Tongue (tissue), 2 donors: ENCODE data around the genes S100A13, RPS27 and CHRNB2.

DNA sequence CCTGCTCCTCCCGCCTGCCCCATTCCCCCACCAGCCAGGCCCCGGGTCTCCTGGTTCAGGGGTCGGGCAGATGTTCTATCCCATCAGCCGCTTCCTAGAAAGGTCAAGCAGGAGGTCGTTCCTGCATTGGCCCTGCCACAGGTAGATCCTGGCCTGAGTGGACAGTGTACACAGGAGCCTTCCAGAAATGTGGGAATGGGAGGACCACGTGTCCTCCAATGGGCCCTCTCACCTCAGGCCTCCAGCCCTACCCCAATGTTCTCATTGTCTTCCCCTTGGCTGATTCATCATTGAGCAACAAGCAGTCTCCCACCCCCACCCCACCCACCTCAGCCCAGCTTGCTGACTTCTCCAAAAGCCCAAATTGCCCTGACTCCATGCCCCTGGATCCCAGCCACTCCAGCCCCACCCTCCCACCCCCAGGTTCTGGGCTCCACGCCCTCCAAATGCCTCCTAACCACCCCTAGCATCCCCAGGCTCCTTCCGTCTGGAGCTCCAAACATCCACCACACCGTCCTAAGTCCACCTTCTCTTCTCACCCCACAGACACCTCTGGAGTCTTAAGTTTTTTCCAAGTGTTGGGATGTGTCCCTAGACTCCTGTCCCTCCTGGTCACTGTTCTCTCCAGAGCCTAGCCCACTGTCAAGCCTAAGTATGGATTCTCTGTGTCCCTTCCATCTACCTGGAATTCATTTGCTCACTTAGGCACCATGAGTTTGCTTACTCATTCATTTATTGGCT, 1.9 kb downstream of the S100A16 start:
- RAMPAGE, long total RNA: no peak

DNA sequence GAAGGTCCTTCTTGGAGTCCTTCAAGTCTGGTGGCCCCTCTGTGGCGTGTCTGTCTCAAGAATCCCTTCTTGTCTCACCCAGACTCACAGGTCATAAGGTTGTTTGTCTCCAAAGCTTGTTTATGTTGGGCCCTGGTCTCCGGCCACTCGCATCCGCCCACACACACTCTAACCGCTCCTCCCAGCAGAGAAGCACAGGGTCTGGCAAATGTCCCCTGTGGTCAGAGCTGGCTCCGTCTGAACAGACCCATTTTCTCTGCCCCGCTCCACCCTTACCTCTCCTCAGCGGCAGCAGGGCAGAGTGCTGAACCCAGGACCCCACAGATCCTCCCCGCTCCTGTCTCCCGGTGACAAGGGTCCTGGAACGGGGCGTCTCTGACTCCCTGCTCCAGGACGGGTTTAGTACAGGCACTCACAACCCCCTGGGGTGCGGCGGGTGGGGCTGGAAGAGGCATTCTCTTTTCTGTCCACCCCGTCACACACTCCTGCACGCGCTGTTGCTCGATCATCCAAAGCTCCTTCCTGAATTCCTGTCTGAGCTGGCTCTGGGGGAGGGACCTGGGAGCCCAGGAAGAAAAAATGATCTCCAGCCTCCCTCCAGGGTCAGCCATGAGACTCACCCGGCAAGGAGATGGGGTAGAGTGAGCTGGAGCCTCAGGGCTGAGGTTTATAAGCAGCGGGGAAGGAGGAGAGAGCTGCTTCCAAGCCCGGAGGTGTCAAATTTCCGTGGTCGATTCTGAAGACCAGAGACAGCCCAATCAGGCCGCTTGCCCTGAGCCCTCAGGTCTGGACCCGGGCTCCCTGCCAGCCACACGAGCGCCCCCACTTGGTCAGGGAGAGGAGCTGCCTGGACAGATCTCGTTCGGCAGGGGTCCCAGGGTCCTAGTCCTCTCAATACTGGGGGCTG, at the start of gene S100A13:
Gene S100A13, minus strand, starts transcription at position 643 of the 907 bp plus-strand sequence.
- RAMPAGE, long total RNA: start-site peak on the minus strand centred at position 685 of the sequence, 95 bp wide, 458 and 26 reads in 2 replicates

DNA sequence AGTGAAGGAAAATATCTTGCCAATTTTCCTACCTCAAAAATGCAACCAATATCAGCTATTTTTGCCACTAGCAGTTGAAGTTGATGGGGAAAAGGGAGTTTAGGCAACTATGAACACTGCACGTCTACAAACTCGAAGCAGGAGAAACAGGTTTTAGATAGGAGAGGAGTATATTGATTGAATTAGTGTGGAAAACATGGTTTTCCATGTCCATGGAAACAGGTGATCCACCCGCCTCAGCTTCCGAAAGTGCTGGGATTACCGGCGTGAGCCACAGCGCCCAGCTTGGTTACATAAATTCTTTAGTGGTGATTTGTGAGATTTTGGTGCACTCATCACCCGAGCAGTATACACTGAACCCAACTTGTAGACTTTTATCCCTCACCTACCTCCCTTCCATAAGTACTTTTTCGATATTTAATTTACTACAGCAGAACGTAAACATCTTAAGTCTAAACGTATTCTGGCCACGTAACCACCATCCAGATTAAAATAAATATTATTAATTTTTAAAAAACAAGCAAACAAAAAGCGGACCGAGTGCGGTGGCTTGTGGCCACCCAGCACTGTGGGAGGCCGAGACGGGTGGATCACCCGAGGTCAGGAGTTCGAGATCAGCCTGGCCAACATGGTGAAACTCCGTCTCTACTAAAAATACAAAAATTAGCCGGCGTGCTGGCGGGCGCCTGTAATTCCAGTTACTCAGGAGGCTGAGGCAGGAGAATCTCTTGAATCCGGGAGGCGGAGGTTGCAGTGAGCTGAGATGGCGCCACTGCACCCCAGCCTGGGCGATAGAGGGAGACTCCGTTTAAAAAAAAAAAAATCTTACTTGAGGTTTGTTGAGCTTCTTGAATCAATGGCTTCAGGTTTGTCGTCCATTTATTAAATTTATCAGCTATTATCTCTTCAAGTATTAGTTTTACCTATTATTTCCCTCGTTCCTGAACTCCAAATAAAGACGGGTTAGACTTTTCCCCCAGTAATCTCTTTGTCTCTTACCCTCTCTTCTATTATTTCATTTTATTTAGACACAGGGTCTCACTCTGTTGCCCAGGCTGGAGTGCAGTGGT, 913 bp upstream of the ILF2 start:
- RAMPAGE, long total RNA: no peak

DNA sequence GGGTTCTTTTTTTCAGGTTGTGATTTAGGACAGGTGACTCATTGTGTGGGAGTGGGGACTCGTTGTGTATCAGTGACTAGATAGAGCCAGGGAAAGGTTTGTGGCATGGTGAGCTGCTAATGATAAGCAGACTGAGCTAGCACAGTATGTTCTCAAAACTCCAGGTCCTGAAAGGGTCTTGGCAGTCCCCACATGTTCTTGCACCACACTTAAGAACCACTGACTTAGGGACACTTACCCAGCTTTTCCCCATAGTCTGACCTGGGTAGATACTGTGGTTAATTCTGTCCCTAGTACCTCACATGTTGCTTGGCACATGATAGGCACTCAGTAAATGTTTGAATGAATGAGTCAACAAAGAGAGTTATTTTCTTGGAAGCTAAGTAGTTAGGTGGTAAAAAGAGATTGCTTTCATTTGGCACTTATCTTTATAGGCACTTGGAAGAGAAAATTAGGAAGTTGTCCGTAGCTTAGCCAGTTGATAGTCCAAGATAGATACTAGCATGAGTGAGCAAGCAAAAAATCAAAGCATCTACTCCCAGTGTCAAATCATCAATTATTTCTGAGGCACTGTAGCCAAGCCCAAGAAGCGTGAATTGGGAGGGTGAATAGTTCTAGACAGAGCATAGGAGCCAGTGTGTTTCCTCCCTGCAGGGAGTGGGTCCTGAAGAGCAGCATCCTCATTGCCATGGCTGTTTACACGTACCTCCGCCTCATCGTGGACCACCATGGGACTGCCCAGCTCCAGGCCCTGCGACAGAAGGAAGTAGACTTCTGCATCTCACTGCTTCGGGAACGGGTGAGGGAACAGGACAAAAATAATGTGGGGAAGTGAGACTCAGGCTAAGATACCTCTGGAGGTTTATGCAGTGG, 22.8 kb downstream of the INTS3 start:
- RAMPAGE, long total RNA: no peak

DNA sequence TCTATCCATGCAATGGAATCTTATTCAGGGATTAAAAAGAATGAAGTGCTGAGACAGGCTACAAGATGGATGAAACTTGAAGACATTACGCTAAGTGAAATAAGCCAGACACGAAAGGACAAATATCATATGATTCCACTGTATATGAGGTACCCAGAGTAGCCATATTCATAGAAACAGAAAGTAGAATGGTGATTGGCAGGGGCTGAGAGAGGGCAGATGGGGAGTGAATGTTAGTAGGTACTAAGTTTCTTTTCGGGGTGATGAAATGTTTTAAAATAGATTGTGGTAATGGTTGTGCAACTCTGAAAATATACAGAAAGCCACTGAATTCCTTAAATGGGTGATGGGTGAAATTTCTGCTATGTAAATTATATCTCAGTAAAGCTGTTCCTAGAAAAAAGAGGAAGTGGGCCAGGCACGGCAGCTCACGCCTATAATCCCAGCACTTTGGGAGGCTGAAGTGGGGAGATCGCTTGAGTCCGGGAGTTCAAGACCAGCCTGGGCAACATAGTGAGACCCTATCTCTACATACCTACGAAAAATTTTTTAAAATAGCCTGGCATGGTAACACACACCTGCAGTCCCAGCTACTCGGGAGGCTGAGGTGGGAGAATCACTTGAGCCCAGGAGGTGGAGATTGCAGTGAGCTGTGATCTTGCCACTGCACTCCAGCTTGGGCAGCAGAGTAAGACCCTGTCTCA, 15.9 kb downstream of the SLC27A3 start:
- RAMPAGE, long total RNA: no peak

DNA sequence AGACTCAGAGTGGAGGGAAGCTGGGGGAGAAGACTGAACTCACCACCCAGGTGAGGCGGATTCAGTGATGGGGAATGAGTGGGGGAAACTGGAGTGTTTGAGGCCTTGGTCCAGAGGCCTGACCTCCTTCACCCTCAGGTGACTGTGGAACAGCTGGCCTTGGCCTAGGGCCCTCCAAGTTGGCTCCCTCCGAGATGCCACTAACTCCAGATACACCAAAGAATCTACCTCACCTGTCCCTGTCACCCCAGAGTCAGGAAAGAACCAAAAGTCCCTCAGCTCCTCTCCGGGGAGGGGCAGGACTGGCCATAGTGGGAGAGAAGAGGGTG, 27.3 kb downstream of the SLC27A3 start:
- RAMPAGE, long total RNA: no peak

GRCh38 chr1:153804421-153804692, 29.1 kb downstream of the SLC27A3 start:
- RAMPAGE, long total RNA: no peak

DNA sequence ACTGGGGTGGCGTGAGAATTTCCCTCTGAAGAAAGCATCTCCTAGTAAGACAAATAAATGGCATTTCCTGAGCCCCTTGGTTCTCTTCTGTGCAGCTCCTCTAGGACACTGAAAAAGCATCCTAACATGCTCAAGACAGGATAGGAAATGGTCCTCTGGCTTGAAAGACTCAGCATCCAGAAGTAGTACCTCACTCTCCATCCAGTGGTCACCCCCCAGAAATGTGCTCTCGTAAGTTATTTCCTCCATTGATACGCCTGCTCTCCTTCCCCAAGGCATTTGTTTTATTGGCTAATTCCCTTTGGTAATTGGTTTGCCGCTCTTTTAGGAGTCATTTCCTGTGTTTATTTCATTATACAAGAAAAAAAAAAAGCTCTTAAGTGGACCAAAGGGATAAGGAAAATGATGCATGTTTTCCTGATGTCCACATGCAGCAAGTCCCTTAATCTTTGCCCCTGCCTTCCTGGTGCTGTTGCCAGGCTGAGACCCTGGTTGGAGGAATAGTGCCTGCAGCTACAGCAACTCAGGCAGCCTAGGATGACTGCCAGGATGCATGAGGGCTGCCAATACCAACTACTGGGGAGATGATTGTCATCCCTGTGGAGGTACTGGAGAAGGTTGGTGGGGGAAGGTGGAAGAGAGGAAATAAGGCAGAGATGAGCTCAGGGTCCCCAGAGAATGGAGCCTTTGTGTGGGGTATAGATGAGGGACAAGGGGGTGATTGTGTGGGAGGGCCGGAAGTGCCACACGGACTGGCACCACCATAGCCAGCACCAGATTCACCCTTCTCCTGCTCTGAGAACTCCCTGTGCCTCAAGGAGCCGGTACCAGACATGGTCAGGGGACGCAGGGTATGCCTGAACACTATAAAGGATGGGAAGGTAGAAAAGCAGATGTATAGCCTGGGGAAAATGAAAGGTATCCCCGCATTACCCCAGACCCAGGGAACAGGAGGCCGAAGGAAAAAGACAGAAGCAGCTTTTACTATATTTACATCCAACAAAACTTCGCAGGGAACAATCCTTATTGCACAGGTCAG, 6.1 kb upstream of the GATAD2B start:
- RAMPAGE, long total RNA: no peak

GRCh38 chr1:153959665-153960017, 1.2 kb upstream of the CRTC2 start:
- RAMPAGE, long total RNA: no peak

DNA sequence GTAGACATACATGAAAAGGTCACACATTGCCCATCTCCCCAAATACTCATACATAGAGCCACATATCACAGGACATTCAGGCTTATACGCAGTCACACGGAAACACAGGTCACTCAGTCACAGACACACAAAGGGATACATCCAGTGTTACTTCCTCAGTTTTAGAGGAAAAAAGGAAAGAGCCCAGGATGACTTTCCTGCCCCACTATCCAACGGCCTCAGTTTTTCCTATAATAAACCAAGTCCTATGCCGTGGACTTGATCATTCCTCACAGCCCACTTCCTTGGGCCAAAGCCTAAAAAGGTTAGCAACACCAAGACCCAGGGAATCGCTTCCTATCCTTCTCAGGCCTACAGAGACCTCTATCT, 1.8 kb downstream of the SLC39A1 start:
- RAMPAGE, long total RNA: no peak

DNA sequence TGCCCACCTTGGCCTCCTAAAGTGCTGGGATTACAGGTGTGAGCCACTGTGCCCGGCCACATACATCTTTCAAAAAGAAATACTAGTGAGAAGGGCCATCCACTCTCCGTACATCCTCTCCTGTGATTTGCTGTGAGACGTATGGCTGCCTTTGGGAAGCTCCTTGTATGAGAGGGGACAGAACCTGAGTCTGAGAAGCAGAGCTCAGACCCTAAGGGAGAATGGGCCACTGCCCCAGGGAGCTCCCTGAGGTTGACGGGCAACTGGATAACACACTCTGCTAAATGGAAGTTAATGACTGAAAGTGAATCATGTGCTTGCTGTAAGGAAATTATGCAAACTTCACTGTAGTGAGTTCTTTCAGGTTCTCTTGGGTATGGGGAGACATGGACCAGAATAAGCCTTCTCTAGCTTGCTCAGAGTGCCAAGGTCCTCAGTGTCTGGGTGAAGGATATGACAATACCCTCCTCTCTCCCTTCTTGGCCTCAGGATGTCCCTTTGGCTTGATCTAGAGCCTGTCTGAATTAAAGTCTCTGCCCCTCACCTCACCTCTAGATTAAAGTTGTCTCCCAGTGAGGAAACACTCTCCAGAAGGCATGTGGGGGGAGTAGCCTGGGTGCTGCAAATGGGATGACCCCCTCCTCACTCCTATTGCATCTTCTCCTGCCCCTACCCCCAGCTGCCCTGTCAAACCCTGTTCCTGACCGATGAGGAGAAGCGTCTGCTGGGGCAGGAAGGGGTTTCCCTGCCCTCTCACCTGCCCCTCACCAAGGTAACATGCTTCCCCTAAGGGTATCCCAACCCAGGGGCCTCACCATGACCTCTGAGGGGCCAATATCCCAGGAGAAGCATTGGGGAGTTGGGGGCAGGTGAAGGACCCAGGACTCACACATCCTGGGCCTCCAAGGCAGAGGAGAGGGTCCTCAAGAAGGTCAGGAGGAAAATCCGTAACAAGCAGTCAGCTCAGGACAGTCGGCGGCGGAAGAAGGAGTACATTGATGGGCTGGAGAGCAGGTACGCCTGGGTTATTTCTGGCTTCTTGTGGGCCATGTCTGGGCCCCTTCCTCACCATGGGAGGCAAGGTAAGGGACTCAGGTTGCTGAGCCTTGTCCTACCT, 4.7 kb downstream of the CREB3L4 start:
- RAMPAGE, long total RNA: no peak

GRCh38 chr1:153990416-153991407, at the start of gene RPS27:
Gene RPS27 (plus strand): TSS chr1:153990762.
- RAMPAGE, long total RNA: start-site peak on the plus strand at chr1:153990763-153990769, 5,617 and 22 reads in 2 replicates

GRCh38 chr1:154116826-154117043, 75.2 kb downstream of the TPM3 start:
- RAMPAGE, long total RNA: no peak

- RAMPAGE, long total RNA: no peak
These were observed 24.3 kb downstream of the TPM3 start for GRCh38 chr1:154167632-154168008.

DNA sequence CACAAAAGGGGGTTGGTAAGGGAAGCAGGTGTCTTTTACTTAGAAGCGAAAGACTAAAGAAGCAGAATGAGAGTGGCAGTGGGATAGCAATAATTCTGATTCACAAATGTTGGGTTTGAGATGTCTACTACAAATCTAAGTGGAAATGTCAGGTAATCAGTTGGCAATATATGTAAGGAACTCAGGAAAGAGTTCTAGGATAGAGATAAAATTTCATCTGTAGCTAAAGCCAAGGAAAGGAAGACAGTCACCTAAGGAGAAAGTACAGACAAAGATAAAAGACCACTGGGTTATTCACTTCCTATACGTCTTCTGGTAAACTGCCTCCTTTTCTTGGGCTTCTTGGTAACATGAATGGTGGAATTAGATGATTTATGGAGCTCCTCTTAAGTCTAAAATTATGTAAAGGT, 1.3 kb downstream of the C1orf43 start:
- RAMPAGE, long total RNA: no peak

DNA sequence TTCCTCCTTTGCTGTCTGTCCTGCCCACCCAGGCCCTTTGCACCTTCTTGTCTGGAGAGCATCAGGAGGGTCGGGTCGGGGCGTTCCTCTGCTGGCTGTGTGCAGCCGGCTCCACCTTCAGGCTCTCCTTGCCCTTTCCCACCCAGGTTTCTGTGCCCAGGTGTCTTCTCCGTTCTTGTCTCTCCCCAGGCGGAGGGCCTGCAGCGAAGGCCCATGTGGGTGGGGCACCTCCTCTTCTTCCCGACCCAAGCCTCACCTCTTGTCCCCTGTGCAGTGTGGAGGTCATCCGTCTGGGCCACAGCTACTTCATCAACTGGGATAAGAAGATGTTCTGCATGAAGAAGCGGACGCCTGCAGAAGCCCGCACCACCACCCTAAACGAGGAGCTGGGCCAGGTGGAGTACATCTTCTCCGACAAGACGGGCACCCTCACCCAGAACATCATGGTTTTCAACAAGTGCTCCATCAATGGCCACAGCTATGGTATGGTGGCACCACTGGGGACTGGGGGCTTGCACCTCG, 15.3 kb downstream of the ATP8B2 start:
- RAMPAGE, long total RNA: no peak

- RAMPAGE, long total RNA: no peak
These were observed 951 bp downstream of the IL6R start for GRCh38 chr1:154405751-154406837.

GRCh38 chr1:154419386-154419983, 14.3 kb downstream of the IL6R start:
- RAMPAGE, long total RNA: no peak

GRCh38 chr1:154465394-154466379, 36.3 kb upstream of the TDRD10 start:
- RAMPAGE, long total RNA: no peak

- RAMPAGE, long total RNA: no peak
These were observed at the start of gene CHRNB2 for GRCh38 chr1:154567434-154568222. Gene CHRNB2 (plus strand): TSS chr1:154567778.